Monocyte (primary cell): ENCODE measurements around the genes CYGB and SRSF2.

DNA sequence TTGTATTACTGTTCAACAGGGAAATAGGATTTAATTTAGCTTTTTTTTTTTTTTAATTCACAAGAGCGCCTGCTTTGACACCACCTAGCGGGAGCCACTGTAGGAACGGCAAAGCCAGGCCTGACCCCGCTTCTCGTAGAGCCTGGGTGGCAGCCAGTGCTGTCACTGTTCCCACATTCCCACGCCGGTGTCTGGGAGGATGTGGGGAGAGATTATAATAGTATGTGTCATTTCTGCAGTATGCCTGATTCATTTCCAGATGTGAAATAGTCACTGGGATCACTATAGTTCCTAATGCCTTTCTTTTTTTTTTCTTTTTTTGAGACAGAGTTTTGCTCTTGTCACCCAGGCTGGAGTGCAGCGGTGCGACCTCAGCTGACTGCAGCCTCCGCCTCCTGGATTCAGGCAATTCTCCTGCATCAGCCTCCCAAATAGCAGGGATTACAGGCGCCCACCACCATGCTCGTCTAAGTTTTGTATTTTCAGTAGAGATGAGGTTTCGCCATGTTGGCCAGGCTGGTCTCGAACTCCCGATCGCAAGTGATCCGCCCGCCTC, 13.7 kb upstream of the SPHK1 start:
- PRO-cap, 2 experiments: no peak in any of the 2 experiments

DNA sequence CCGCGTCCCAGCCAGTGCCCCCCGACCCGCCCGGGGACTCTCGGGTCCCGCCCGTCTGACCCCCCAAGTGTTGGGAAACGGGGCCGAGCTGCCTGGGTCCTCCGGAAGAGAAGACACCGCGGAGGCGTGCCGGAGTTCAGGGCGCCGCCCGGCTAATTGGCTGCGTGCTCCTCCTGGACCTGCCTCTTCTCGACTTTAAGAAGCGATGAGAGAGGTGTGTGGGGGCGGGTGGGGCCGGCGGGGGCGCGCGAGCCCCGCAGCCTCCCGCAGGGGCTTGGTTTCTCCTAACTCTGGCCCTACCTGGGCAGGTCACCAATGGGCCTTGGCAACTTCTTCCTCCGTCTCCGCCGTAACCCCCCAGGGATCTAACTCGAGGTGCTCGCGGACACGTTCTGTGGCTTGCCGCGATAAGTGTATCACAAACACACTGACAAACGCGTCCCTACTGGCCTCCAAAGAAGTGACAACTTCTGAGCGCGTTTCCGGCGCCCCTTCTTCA, 1.0 kb upstream of the SPHK1 start:
- PRO-cap, 2 experiments: peak in 2 of 2 experiments; most common plus-strand start position 225 of the sequence (in 2); most common minus-strand start position 191 of the sequence (in 2)

GRCh38 chr17:76398004-76398676, 13.7 kb downstream of the SPHK1 start:
- PRO-cap, 2 experiments: no peak in any of the 2 experiments

GRCh38 chr17:76399431-76400244, 15.2 kb downstream of the SPHK1 start:
- PRO-cap, 2 experiments: no peak in any of the 2 experiments

DNA sequence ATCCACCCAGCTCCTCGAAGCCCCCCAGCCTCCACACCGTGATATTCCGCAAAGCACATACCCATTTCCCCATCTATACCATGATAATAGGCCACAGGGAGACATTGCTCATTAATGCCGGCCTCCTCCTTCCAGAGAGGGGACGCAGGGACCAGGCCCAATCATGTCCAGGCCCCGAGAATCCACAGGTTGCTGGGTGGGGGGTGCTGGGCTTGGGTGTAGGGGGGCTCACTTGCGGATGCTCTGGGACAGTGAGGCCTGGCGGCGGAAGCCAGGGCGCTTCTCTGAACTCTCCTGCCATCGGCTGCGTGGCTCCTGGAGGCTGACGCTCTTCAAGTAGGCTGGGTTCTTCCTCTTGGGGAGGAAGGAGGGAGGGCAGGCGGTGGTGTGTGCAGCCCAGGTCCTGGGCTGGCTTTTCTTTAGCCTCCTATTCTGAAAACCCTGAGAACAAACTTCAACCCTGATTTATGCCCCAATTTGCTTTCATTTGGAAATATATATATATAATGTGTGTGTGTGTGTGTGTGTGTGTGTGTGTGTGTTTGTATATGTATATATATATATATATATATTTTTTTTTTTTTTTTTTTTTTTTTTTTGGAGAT, 12.2 kb downstream of the AANAT start:
- PRO-cap, 2 experiments: no peak in any of the 2 experiments

- PRO-cap, 2 experiments: no peak in any of the 2 experiments
Measured at GRCh38 chr17:76524808-76525251, 12.7 kb downstream of the CYGB start.

- PRO-cap, 2 experiments: no peak in any of the 2 experiments
Measured at GRCh38 chr17:76534893-76535559, 2.5 kb downstream of the CYGB start.

DNA sequence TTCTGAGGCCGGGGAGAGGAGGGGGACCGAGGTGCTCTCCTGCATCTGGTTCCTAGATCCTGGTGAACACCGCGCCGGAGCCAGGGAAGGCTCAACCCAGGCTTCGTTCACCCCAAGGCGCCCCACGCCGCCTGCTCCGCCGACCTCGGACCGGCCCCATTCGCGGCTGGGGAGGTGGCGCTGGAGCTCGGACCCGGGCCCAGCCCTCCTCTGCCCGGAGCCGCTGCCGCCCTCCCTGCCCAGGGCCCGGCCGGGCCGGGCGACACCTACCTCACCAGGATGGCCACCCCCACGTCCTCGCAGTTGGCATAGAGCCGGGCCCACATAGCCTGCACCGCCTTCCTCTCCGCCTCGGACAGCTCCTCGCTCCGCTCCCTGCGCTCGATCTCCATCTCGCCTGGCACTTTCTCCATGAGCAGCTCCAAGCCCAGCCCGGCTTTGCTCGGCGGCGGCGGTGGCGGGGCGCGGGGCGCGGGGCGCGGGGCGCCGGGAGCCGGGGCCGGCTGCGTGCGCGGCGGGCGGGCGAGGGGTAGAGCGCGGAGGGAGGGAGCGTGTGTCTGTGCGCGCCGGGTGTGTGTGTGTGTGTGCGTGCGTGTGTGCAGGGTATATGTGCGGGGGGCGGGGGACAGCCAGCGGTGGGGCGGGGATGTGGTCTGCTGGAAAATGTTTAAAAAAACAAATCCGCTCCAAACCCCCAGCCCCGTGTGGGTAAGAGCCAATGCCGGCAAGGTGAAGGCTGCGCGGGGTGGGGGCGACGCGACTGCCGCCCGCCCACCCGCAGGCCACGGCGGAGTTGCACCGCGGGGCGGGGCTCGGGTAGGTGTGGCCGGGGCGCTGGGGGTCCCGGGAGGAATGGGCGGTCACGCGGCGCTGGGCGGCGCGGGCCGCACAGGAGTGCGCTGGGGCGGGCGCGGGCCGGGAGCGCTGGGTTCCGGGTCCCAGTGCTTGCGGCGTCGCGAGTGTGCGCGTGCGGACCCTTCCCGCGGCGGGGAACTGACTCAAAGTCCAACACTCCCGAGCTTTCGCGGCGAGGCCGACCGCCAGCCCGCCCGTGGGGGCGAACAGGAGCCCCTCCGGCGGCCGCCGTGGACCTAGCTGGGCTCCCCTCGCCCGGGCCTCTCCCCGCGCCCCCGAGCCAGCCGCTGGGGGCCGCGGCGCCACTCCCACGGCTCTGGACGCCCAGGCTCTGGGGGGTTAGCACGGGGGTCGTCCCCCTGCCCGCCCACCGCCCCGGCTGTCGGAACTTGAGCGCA, at the start of gene CYGB:
Gene CYGB (minus strand): TSS at position 580 of the 1,253 bp plus-strand sequence.
- PRO-cap, 2 experiments: no peak in any of the 2 experiments

DNA sequence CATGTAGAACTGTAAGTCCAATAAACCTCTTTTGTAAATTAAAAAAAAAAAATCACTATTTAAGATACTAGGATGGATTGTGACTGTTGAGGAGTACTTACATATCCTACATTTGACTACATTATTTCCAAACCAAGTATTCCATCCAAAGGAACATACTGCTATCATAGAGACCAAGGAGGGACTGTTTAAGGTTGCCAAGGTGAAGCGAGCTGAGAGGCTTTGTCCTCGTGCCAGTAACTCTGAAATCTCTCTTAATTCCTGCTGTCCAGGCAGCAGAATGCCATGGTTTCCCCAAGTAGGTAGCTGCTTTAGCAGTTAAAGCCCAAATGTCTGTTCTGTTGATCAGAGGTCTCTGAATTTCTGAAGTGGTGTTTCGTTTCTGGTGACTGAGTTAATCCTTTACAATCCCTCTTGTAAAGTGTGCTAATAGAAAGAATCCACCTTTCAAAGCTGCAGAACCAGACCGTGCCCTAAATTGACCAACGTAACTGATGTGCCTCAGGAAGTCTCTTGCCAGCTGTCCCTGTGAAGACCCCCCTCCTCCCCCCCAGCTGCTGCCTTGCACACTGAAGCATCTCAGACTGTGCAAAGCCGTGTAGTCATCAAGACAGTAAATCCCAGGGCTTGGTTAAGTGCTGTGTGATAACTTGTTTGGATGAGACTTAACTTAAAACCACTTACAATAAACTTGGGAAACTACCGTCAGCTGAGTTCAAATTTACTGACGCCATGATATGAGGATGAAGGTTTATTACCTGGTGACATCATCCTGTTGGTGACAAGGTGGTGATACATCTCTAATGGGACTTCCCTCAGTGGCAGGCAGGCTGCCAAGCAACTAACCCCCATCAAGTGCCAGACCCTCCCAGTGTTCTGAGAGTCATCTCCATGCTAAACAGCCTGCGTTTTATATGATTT, 20.8 kb downstream of the ST6GALNAC2 start:
- PRO-cap, 2 experiments: no peak in any of the 2 experiments

DNA sequence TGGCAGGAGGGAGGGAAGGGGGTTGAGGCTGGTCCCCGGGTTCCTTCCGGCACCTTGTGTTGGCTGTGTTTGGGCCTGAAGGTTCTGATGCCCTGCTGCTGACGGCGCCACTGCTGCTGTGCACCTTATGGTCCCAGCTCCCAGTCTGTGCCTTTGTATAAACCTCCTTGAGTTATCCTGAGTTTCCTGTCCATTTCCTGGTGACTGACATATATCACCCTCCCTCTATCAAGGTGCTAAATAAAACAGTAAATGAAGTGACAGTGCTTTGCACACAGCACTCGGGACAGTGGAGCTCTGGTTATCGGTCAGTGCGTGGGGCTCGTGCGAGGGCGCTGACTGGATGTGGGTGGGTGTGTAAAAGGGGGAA, 17.4 kb downstream of the ST6GALNAC2 start:
- PRO-cap, 2 experiments: peak in 2 of 2 experiments; most common plus-strand start position 307 of the sequence (in 2)

DNA sequence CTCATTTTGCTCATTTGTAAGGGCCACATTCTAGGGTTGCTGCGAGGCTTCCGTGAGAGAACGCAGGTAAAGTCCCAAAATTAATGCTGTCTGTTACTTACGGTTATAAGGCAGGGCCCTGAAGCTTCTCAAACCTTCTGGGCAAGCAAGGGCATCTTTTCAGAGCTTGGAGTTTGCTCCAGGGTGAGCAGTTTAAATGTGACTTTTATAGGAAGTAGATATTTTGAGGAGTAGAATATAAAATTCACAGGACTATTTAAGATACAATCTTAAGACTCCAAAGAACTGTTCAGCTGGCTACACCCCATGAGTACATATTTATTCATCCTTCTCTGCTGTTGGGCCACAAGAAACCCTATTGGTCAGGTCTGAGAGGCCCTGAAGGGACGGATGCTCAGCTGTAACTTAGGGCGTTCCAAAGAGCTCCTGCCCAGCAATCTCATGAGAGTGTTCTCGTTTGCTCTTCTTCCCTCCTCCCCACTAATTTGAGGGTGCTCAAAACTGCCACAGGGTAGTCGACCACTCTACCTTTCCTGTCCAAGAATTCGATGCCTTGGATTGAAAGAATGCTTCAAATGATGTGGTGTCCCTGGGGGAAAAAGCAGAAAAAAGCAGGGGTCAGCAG, 7.3 kb downstream of the ST6GALNAC2 start:
- PRO-cap, 2 experiments: no peak in any of the 2 experiments

DNA sequence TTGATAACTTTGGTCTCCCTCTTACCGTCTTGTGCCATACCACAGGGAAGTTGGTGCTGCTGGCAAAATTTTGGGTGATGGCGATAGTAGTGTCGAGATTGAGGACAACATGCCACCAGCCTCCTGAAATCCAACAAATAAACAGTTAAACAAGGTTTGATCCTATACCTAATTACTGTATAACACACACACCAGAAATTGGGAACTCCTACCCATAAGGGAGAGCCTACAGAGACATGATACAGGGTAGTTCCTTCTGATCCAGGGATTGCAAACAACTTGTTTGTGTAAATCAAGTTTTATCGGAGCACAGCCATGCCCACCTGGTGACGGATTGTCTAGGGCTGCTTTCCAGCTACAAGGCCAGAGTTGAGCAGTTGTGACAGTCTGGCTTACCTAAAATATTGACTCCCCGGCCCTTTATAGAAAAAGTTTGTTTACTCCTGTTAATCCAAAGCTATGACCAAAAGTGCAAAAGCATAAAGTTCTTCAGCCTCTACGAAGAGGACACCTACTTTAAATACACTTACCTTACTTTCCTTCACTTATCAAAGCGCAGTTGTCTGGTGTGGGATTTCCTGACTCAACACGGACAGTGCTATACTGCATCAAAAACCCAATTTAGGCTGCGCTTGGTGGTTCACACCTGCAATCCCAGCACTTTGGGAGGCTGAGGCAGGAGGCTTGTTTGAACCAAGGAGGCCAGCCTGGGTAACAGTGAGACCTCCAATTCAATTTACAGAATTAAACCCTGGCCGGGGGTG, 4.4 kb downstream of the JMJD6 start:
- PRO-cap, 2 experiments: peak in 2 of 2 experiments; most common minus-strand start position 128 of the sequence (in 1)

GRCh38 chr17:76725841-76726187, 592 bp downstream of the JMJD6 start:
- PRO-cap, 2 experiments: peak in 2 of 2 experiments; most common plus-strand start chr17:76726085 (in 2); most common minus-strand start chr17:76725942 (in 1)

GRCh38 chr17:76736896-76737222, 272 bp downstream of the SRSF2 start:
- PRO-cap, 2 experiments: peak in 1 of 2 experiments; most common plus-strand start chr17:76736989 (in 1); most common minus-strand start chr17:76736951 (in 1)

DNA sequence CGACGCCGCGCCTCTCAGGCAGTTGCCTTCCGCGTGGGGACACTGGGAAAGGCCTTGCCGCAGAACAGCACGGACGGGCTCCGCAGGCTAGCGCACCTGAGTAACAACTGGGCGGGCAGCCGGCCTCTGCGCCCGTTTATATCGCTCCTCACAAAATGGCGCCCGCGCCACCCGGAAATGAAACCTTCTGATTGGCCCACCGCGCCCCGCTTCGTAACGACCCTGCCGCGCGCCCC, at the start of gene SRSF2:
Gene SRSF2 (minus strand): TSS at position 109 of the 236 bp plus-strand sequence.
- PRO-cap, 2 experiments: peak in 2 of 2 experiments; most common minus-strand start position 98 of the sequence (in 2)

- PRO-cap, 2 experiments: no peak in any of the 2 experiments
Measured at GRCh38 chr17:76756860-76757327, 19.0 kb downstream of the MFSD11 start.

DNA sequence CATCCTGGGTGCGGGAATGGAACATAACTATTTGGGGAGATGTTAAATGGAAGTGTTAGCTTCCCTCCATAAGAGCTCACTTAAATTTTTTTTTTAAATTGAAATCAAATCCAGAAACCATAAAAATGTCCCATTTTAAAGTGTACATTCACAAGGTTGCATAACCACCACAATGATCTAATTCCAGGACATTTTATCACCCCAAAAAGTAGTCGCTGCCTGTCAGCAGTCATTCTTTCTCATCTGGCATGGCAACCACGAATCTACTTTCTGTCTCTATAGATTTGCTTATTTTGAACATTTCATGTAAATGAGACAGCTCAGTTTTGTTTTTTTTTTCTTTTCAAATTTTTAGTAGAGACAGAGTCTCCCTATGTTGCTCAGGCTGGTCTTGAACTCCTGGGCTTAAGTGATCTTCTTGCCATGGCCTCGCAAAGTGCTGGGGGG, 42.1 kb downstream of the MFSD11 start:
- PRO-cap, 2 experiments: no peak in any of the 2 experiments

GRCh38 chr17:76867605-76867880, 661 bp upstream of the MGAT5B start:
- PRO-cap, 2 experiments: no peak in any of the 2 experiments

DNA sequence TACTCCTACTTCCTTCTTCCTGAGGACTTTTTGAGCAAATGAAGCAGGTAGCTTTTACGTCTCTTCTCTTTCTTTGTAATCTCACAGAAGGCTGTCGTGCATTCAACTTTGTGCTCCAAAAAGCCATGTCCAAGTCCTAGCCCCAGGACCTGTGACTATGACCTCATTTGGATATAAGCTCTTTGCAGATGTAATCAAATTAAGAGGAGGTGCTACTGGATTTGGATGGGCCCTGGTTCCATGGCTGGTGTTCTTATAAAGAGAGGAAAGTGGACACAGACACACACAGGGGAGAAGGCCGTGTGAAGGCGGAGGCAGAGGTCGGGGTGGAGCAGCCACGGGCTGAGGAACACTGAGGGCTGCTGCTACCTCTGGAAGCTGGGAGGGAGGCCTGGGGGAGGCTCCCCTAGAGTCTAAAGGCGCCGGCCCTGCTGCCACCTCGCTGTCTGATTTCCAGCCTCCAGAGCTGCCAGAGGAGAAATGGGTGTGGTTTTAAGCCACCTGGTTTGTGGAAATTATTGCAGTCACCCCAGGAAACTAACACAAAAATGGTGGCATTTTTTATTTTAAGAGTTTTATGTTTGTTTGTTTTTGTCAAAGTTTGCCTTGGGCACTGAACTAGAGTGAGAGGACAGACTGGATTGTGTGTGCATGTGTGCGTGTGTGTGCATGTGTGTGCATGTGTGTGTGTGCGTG, 32.2 kb downstream of the MGAT5B start:
- PRO-cap, 2 experiments: no peak in any of the 2 experiments

- PRO-cap, 2 experiments: no peak in any of the 2 experiments
Measured at GRCh38 chr17:76924607-76924806, 56.3 kb downstream of the MGAT5B start.